Skeletal muscle tissue (tissue), 7 donors: ENCODE measurements around a stretch of chr13.

- PRO-cap, 3 experiments, result no peak in any of the 3 experiments
- RAMPAGE, long total RNA, result no peak
- RRBS, 2 experiments, result no CpG with 5 or more reads among the region's 52 CpGs
These were observed 884.2 kb downstream of the TUBA3C start for GRCh38 chr13:18297368-18297800.

GRCh38 chr13:19496700-19496974 is 64.7 kb downstream of the TPTE2 start:
- PRO-cap, 3 experiments, result no peak in any of the 3 experiments
- RAMPAGE, long total RNA, result no peak
- RRBS, 2 experiments, result no CpG with 5 or more reads among the region's 17 CpGs

- PRO-cap, 3 experiments, result no peak in any of the 3 experiments
- RAMPAGE, long total RNA, result no peak
- RRBS, 2 experiments, result no CpG with 5 or more reads among the region's 8 CpGs
These were observed 10.5 kb downstream of the PSPC1 start for GRCh38 chr13:19772139-19772743.

GRCh38 chr13:19845610-19846276 is 17.7 kb downstream of the ZMYM5 start:
- PRO-cap, 3 experiments, result no peak in any of the 3 experiments
- RAMPAGE, long total RNA, result no peak
- RRBS, 2 experiments, result no CpG with 5 or more reads among the region's 2 CpGs

GRCh38 chr13:20161348-20162203 is 724 bp upstream of the GJA3 start:
- PRO-cap, 3 experiments, result no peak in any of the 3 experiments
- RAMPAGE, long total RNA, result no peak
- RRBS, 2 experiments, result 4% methylated on average over 37 to 40 of the region's 80 CpGs

DNA sequence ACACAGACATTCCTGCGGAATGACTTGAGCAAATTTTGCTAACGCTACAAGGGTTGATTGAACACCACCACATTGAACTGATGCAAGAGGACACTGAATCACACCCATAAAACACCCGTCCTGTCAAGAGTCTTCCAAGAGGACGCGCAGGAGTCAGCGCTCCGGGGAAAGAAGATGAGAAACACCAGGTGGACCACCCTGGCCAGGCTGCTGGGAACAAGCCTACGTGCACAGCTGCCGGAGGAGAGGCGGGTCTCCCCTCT is 105.6 kb downstream of the CRYL1 start:
- PRO-cap, 3 experiments, result no peak in any of the 3 experiments
- RAMPAGE, long total RNA, result no peak
- RRBS, 2 experiments, result 40% methylated on average over 3 of the region's 10 CpGs

DNA sequence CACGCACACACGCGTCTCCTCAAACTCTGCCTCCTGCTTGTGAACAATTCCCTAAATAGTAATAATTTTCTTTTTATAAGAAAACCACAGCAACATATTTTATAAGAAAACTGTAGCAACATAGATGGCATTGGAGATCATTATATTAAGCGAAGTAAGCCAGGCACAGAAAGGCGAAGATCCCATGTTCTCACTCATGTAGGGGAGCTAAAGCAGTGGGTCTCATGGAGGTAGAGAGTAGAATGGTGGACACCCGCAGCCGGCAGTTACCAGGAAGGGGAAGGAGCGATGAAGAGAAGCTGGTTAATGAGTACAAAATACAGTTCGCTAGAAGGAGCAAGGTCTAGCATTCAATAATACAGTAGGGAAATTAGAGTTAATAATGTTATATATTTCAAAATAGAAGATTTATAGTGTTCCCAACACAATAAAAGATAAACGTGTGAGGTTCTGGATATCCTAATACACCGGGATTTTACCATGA is 42.8 kb downstream of the CRYL1 start:
- PRO-cap, 3 experiments, result no peak in any of the 3 experiments
- RAMPAGE, long total RNA, result no peak
- RRBS, 2 experiments, result no CpG with 5 or more reads among the region's 11 CpGs

- PRO-cap, 3 experiments, result no peak in any of the 3 experiments
- RAMPAGE, long total RNA, result no peak
- RRBS, 2 experiments, result 3% methylated on average over 21 of the region's 28 CpGs
These were observed 232 bp downstream of the IL17D start for GRCh38 chr13:20703846-20704015.

GRCh38 chr13:20714491-20715123 is 11.1 kb downstream of the IL17D start:
- PRO-cap, 3 experiments, result peak in 1 of 3 experiments; most common plus-strand start chr13:20714931 (in 1); most common minus-strand start chr13:20715014 (in 1)
- RAMPAGE, long total RNA, result no peak
- RRBS, 2 experiments, result no CpG with 5 or more reads among the region's 8 CpGs

DNA sequence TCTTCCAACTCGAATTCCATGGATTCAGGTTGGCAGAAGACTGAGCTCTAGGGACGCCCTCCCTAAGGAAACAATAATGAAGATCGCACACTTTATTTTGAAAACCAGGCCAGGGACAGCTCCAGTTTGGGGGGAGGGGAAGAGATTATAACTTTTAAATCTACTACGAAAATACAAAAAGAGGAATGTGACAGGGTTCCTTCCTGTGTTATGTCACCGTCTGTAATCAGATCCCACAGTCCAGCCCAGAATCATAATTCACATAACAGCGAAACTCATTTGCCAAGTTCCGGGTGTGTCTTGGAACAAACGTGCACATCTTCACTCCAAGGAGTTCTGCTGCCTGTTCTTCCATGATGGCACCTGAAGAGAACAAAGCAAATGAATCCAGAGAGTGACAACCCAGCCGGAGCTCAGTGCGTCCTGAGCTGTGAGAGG is 25.4 kb downstream of the IL17D start:
- PRO-cap, 3 experiments, result no peak in any of the 3 experiments
- RAMPAGE, long total RNA, result no peak
- RRBS, 2 experiments, result 23% methylated on average over 4 of the region's 10 CpGs

GRCh38 chr13:21033937-21034745 is 27.2 kb downstream of the LATS2 start:
- PRO-cap, 3 experiments, result peak in 1 of 3 experiments; most common minus-strand start chr13:21034503 (in 1)
- RAMPAGE, long total RNA, result no peak
- RRBS, 2 experiments, result 14% methylated on average over 1 of the region's 15 CpGs; no CpG with 5 or more reads in 1 of the 2 experiments

DNA sequence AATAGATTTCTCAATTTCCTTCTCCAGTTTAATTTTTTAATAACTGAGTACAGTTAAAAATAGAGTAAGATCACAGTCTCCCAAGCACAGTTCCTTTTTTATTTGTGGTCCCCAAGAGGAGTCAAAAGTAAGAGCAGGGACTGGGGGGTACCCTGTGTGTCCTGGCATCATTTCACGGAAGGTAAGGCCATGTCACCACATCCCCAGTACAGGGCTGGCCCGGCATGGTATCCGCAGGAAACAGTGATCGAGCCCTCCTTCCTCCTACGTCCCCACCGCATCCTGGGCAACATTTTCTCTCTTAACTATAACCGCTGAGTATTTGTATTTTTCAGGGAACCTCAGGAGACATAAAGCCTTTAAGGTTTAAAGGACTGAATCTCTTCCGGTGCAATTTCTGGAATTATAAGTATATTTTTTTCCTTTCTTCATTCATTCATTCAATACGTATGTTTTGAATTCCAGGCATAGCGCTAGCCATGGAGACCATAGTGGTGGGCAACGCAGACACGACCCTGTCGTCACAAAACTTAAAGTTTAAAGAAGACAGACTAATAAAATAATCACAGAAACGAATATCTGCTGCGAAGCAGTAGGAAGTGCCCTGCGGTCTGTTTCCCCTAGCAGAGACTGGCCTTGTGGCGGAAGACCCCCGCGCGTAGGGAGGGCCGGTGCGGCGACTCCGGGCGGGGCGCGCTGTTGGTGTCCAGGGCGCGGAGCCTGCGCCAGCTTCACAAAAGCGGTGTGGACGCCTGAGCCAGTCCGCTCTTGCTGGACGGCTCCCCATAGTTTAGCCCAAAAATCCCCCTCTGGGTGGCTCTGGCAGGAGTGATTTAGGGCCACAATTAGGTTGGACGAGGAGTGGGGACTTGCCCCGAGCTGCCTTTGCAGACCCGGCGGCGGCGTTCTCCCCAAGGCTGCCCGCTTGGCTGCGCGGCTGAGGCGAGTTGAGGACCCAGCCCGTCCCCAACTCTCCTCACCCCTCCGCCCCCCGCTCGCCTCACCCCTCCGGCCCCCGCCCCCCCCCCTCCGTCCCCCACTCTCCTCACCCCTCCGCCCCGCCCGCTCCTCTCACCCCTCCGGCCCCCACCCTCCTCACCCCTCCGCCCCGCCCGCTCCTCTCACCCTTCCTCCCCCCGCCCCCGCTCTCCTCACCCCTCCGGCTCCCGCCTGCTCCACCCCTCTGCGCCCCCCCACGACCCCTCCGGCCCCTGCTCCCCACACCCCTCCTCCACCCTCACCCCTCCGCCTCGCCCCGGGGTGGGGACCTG is 14.0 kb upstream of the LATS2 start:
- PRO-cap, 3 experiments, result peak in 2 of 3 experiments; most common plus-strand start position 736 of the sequence (in 2); most common minus-strand start position 632 of the sequence (in 1)
- RAMPAGE, long total RNA, result no peak
- RRBS, 2 experiments, result 6% methylated on average over 19 of the region's 68 CpGs

DNA sequence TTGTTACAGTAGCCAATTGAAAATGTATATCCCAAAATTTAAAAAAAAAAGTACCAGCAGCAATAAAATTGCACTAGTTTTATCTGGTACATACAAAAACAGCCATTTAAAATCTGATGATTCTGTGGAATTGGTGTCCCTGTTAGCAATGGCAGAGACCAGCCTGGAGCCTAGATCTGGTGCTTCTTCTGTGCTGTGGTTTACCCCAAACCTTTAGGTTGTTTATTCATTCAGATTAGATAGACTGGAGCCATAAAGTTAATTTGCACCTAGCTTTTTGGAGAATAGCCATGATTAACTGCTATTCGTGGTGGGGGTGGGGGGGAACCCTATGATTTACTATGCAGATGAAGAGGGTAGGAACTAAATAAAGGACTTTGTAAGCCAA is 8.5 kb downstream of the SAP18 start:
- PRO-cap, 3 experiments, result no peak in any of the 3 experiments
- RAMPAGE, long total RNA, result no peak
- RRBS, 2 experiments, result no CpG with 5 or more reads among the region's 1 CpG

DNA sequence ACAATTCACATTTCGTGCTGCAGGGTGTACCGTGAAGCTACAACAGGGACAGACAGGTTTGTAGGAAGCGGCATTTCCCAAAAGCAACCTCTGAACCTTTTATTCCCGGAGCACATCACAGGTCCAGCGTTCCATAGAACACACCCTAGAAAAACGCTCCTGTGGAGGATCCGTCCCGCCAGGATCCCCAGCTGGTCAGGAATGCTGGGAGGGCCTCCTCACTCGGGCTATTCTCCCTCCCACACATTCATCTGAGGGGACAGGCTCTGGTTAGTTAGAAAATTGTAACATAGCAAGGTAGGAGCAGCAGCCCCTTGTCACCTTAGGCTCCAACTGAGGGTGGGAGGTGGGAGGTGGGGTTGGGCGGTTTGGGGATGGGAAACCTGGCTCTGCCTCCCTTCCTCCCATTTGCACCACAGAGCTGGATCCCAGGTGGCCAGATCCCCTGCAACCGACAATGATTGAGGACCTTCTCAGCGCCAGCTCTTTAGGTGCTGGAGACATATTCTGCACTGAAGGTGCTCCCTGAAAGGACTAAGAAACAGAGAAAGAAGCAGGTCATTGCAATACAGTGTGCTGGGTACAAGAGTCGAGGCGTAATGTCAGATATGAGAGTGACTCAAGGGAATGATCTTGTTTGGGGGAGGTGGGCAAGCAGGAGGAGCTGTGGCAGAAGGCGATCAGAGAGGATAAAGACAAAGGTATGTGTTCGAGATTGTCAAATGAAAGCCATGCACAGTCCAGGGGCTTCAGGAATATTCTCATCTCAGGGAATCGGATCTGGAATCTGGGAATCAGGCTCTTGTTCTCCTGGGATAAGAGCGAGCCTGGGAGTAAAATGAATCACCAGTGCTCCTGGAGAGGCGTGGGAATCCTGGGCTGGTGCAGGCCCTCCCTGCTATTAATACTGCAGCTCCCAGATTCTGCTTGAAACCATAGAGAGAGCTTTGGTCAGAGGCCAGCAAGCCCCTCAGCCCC is 132.0 kb downstream of the ZDHHC20 start:
- PRO-cap, 3 experiments, result no peak in any of the 3 experiments
- RAMPAGE, long total RNA, result no peak
- RRBS, 2 experiments, result no CpG with 5 or more reads among the region's 19 CpGs

- PRO-cap, 3 experiments, result no peak in any of the 3 experiments
- RAMPAGE, long total RNA, result no peak
- RRBS, 2 experiments, result no CpG with 5 or more reads among the region's 18 CpGs
These were observed 390.9 kb downstream of the FGF9 start for GRCh38 chr13:22061211-22062658.

DNA sequence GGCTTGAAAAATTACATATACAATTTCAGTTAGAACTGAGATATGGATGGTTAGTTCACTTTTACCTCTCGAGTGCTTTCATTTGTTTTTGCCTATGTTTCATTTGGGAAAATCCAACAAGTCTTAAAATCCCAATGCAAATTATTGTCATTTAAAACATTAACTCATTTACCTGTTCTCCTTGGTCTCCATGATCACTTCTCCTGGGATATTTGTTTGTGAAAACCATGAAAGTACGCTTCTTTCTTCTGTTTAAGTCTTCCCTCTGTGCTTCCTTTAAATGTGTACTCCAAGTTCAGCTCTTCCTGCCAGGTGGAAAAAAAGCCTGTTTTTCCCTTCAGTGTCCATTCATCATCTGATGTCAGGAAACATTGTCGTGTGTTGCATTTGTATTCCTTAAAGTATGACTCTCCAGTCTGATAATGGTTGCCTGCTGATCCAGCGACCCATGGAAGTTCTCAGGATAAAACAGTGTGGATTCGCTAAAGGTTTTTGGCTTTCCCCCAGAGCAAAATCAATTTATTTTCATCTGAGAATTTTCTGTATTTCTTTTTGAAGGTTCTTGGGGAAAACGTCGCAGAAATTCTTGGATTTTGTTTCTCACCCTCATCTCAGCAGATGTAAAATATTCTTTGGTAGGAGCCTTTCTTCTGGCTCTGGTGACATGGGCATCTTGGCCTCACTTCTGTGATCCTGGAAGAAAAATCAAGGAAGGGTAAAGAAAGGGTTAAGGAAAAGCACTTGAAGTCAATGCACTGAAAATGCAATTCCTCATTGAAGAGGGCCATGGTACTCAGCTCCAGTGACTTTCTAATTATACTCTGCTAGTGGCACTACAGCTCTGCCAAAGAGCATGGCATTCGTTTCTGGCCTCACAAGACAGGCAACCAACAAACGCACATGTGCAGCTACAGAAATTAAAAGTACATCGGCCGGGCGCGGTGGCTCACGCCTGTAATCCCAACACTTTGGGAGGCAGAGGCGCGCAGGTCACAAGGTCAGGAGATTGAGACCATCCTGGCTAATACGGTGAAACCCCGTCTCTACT is 22.1 kb downstream of the SACS start:
- PRO-cap, 3 experiments, result peak in 1 of 3 experiments; most common plus-strand start position 414 of the sequence (in 1); most common minus-strand start position 818 of the sequence (in 1)
- RAMPAGE, long total RNA, result no peak
- RRBS, 2 experiments, result no CpG with 5 or more reads among the region's 18 CpGs

DNA sequence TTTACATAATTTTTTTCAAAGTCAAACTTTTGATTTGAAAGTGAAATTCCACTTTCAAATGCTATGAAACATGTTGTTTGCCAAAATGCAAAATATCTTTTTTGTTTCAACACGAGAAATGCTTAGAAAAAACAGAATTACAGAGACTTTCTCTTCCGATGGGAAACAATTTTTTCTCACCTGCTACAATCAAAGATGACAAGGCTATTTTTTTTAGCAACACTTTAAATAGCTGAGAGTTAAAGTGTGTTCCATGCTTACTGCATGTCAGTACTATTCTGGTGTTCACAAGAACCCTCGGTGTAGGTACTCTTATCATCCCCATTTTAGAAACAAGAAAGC is 9.1 kb upstream of the TNFRSF19 start:
- PRO-cap, 3 experiments, result peak in 1 of 3 experiments; most common plus-strand start position 270 of the sequence (in 1)
- RAMPAGE, long total RNA, result no peak
- RRBS, 2 experiments, result no CpG with 5 or more reads among the region's 3 CpGs

- PRO-cap, 3 experiments, result no peak in any of the 3 experiments
- RAMPAGE, long total RNA, result no peak
- RRBS, 2 experiments, result no CpG with 5 or more reads among the region's 3 CpGs
These were observed 106.5 kb upstream of the MIPEP start for GRCh38 chr13:23995743-23996060.

DNA sequence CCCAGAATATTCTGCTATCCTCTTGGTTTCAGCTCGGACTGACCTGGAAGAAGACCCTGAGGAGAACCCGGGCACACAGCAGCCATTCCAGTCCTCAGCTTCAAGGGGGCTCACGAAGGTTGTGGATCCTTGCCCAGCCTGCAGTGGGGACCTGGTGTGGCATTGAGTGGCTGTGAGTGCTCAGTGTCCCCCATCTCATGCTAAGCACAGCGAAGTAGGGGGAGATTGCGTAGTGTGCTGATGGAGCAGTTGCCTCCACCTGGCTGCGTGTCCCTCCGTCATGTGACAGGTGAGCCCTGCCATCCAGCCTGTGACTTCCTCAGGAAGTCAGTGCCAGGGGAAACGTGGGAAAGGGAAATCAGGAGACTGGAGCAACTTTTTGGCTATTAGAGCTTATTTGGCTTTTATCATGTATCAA is 127.0 kb upstream of the SPATA13 start:
- PRO-cap, 3 experiments, result no peak in any of the 3 experiments
- RAMPAGE, long total RNA, result no peak
- RRBS, 2 experiments, result no CpG with 5 or more reads among the region's 8 CpGs

GRCh38 chr13:24038708-24039384 is 121.7 kb upstream of the SPATA13 start:
- PRO-cap, 3 experiments, result no peak in any of the 3 experiments
- RAMPAGE, long total RNA, result no peak
- RRBS, 2 experiments, result no CpG with 5 or more reads among the region's 5 CpGs